ENCODE measurements around a stretch of chr4.

DNA sequence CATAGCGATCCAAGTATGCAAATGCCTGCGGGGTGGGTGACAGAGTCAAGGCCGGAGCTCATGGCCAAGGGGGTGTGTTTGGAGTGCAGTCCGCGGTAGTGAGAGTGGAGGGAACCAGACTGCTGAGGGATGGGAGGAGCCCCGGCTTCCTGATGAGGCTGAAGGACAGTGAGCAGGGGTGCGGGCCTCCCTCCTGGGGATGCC lies 45.1 kb downstream of the PSAPL1 start:
- RRBS: 58% methylated on average over 2 of the region's 7 CpGs

- RRBS: no CpG with 5 or more reads among the region's 6 CpGs
Measured at GRCh38 chr4:7596521-7596888, 161.8 kb upstream of the PSAPL1 start.

GRCh38 chr4:7646231-7647265 lies 211.8 kb upstream of the PSAPL1 start:
- RRBS: 93% methylated on average over 3 of the region's 27 CpGs

GRCh38 chr4:7650595-7651036 lies 215.9 kb upstream of the PSAPL1 start:
- RRBS: no CpG with 5 or more reads among the region's 13 CpGs

GRCh38 chr4:7774539-7775250 lies 165.0 kb downstream of the AFAP1 start:
- RRBS: no CpG with 5 or more reads among the region's 14 CpGs

DNA sequence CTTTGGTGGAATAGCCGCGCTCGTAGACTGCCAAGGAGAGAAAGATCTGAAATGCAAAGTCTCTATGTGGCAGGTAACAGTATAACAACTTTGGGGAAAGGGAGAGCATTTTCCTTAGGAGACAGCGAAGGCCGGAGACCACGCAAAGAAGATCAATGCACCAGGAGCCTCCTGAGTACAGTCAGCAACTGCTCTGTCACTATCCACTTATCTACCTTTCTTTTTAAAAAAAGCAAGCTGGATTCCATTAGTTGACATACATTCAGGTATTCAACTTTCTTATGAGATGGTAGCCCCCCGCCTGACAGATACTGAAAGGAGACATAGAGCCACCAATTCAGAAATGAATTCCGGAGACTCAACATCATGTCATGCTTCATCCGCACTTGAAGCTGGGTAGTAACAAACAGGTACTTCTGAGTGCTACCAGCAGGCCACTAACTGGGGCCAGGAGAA lies 85.1 kb downstream of the AFAP1 start:
- RRBS: no CpG with 5 or more reads among the region's 9 CpGs

DNA sequence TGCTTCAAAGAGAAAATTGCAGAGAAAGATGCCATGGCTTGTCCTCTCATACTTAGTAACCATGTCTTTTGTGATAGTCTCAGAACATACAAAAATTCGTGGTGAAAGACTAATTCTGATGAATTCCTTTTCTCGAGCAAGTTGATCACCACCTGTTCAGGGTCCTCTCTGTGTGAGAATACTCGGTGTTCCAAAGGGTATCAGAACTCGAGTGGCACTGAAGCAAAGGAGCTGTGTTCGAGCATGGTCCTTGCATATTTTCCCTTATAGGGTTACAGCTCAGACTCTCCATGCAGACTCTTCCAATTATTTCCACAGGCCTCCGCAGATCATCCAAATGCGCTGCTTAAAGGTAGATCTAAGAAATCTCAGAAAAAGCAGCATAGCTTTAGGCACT lies 54.0 kb downstream of the AFAP1 start:
- RRBS: no CpG with 5 or more reads among the region's 7 CpGs

GRCh38 chr4:7958900-7959611 lies 19.4 kb upstream of the AFAP1 start:
- RRBS: no CpG with 5 or more reads among the region's 11 CpGs

DNA sequence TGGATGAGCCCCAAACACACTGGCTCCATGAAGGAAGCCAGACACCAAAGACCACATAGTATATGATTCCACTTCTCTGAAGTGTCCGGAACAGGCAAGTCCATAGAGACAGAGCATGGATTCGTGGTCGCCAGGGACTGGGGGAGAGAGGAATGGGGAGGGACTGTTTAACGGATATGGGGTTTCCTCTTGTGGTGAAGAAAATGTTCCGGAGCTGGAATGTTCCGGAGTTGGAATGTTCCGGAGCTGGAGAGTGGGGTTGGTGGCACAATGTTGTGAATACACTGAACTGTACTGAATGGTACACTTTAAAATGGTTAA lies 28.8 kb upstream of the AFAP1 start:
- RRBS: 94% methylated on average over 3 of the region's 7 CpGs

DNA sequence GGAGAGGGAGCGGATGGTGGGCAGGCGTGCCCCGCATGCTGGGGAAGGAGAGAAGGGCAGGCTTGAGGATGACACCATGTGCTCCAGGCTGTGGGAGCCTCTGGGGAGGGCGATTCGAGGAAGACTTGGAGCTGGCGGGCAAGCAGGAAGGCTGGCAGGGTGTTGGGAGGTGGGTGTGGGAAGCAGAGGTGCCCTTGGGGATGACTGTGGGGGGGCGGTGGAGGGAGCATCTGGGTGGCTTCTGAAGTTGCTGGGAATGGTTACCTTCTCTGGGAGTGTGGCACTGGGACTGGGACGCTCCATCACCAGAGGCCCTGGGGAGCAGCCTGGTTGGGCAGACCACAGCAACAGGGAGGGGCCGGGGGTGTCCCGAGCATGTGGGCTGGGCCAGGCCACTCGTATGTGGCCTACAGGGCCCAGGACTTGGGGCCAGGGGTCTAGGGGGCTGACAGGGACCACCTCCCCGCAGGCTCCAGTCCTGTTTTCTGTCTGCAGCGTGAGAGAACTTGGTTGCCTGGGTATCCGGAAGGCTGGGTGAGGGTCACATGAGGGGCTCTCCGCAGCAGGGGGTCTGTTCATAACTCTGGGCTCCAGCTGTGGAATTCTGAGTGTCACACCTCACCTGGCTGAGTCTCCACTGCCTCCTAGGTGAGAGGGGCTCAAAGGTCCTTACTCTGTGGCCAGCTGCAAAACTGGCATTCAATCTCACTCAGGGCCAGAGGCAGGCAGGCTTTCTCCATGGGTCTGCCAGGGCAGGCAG lies 31.0 kb upstream of the AFAP1 start:
- RRBS: no CpG with 5 or more reads among the region's 15 CpGs

- RRBS: no CpG with 5 or more reads among the region's 19 CpGs
Measured at GRCh38 chr4:7986010-7986540, 46.4 kb upstream of the AFAP1 start.

GRCh38 chr4:8069961-8071121 lies 88.3 kb downstream of the ABLIM2 start:
- RRBS: no CpG with 5 or more reads among the region's 24 CpGs

GRCh38 chr4:8182916-8183533 lies 16.1 kb upstream of the SH3TC1 start:
- RRBS: 28% methylated on average over 4 of the region's 22 CpGs

- RRBS: 87% methylated on average over 4 of the region's 17 CpGs
Measured at GRCh38 chr4:8213034-8213854, 14.2 kb downstream of the SH3TC1 start.

DNA sequence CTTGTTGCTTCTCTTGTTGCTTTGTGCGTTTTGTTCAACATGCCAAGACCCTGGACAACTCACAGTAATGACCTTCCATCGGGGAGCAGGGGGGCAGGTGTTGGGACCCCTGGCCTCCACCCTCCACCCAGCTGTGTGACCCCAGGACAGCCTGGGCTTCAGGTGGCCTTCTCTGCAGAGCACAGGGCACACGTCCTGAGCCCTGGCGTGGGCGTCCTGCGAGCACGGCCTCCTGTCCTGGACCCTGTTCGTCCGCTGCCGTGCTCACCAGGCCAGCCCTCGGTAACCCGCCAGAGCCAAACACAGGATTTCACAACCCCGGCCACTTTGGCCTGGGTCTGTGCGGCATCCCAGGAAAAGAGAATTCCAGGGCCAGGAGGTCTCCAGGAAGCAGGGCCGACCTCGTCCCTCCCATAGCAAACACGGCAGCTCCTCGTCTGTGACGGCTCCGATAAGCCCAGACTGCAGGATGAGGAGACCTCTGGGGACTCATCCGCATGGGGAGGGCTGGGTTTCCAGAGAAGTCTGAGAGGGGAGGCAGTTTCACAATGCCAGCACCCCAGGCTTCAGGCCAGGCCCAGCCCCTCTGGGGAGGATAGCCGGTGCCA lies 22.6 kb upstream of the HTRA3 start:
- RRBS: no CpG with 5 or more reads among the region's 22 CpGs

DNA sequence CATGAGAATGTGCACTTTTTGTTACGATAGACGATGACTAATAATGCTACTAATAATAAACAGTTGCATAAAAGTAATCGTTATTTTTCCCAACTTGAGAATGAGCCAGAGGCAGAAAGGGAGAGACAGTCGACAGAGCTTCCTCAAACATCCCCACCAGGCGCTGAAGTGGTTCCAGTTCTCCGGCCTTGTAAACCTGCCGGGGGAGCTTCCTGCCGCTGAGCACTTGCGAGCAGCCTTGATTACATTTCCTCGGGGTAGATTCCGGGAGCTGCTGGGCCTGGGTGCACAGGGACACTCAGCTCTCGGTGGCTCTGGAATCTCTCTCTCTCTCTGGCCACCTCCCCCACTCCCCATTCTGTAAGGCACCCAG lies 8.8 kb upstream of the HTRA3 start:
- RRBS: 8% methylated on average over 5 of the region's 12 CpGs

- RRBS: 12% methylated on average over 8 of the region's 20 CpGs
Measured at GRCh38 chr4:8274643-8275347, 5.2 kb downstream of the HTRA3 start.

- RRBS: no CpG with 5 or more reads among the region's 3 CpGs
Measured at GRCh38 chr4:8352091-8352307, 82.4 kb downstream of the HTRA3 start.

DNA sequence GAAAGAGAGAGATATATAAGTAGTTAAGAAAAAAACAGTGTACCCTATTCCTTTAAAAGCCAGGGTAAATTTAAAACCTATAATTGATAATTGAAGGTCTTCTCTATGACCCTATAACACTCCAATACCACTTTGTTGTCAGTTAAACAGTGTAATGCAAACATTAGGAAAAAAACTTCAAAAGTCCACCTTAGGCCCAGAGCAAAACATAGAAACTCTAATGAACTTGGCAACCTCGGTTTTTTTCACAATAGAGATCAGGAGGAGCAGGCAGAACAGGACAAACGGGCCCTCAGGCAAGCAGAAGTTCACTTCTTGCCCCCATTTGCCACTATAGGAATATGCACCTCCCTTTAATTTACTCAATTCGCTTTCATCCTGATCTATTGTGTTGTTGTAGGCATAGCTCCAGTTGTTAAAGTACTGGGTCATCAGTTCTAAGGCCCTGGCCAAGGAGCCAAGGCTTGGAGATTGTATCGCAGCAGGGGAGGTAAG lies 18.2 kb downstream of the ACOX3 start:
- RRBS: no CpG with 5 or more reads among the region's 4 CpGs

GRCh38 chr4:8427651-8428239 lies 12.8 kb downstream of the ACOX3 start:
- RRBS: 3% methylated on average over 5 of the region's 16 CpGs